Peripheral blood mononuclear cell (primary cell): ENCODE measurements around the gene PRKAA2.

DNA sequence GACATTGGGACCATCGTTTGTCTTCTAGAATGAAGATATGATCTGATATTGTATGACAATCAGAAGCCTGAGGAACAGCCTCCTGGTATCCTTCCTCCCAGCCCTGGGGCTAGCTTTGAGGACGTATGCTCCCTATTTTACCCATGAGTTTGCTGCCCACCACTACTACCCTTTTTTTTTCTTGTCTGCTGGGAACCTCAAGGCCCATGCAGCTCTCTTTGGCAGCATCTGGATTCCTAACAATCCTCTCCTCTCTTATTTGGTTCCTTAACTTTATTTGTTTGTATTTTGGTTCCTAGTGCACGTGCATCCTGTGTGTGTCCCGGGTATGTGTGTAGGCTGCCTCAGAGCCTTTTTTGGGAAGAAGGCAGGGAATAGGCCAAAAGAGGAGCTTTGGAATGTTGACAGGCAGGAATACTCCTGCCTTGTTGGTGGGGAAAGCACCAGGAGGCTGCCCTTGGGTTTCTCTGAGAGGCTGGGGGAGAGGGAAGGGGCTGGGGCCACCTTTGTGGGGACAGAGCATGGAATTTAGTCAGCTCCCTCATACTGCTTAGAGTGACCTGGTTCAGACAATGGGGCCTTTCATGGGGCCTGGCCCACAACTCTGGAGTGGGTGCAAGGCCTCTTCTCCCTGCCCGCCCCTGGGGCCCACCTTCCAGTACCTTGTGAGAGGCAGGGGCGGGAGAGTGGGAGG, 31.2 kb downstream of the ACOT11 start:
- PRO-cap, 8 experiments = no peak in any of the 8 experiments

GRCh38 chr1:54592471-54592722, 30.9 kb downstream of the FAM151A start:
- PRO-cap, 8 experiments = no peak in any of the 8 experiments

- PRO-cap, 8 experiments = no peak in any of the 8 experiments
Measured at GRCh38 chr1:54763900-54764387, 379 bp downstream of the PARS2 start.

- PRO-cap, 8 experiments = no peak in any of the 8 experiments
Measured at GRCh38 chr1:54854627-54855057, 32.4 kb downstream of the DHCR24 start.

DNA sequence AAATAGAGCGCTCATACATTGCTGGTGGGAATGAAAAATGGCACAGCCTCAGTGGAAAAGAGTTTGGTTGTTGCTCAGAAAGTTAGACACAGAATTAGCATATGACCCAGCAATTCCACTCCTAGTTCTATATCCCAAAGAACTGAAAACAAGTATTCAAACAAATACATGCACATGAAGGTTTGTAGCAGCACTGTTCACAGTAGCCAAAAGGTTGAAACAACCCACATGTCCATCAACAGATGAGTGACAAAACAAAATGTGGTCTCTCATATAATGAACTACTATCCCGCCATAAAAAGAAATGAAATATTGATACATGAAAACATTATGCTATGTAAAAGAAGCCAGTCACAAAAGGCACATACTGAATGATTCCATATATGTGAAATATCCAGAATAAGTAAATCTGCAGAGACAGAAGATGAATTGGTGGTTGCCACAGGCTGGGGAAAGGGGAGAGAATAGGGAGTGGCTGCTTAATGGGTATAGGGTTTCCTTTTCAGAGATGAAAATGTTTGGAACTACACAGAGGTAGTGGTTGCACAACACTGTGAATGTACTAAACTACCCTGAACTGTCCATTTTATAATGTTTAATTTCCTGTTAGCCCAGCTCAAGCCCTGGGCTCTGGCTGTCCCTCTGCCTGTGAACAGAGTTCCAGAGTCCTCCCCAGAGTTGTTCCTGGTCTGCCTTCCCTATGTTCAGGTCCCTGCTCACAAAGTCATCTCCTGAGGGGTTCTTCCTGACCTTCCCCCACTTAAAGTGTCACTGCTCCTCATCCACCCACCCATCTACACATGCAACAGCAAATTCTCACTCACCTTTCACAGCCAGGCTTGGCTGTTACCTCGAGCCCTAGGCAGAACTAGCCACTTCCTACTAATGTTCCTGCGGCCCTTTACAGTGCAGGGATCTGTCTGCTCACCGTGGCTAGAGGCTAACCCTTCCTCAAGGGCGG, 22.6 kb downstream of the DHCR24 start:
- PRO-cap, 8 experiments = no peak in any of the 8 experiments

GRCh38 chr1:54949886-54951373, 30.0 kb upstream of the TMEM61 start:
- PRO-cap, 8 experiments = no peak in any of the 8 experiments

DNA sequence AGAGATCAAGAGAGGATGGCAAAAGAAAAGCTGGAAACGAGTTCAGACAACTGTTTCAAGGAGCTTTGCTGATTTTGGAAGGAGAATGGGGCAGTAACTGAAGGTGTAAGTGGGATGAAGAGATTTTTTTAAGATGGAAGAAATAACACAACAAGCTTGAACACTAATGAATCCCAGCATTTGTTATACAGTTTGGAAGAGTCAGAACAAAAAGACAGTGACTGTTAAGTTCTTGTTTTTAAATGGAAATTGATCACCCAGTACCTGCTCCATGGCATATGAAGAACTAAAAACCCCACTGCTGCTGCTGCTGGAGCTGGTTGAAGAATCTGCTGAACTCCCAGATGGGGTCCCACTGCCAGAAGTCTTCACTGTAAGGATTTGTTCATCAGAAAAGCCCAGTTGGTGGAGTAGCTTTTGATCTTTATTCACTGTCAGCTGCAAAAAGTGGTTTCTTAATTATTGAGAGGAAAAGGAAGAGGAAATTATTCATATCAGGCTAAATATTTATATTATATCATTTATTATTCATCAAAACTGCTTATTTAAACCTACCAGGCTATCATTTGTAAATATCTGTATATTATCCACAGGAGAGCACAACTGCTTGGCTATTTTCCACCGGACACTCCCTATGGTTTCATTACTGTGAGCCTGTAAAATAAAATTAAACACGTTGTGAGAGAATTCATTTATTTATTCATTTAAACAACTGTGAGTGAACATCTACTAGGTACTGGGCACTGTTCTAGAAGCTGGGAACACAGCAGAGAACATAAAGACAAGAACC, 77.7 kb downstream of the USP24 start:
- PRO-cap, 8 experiments = no peak in any of the 8 experiments

DNA sequence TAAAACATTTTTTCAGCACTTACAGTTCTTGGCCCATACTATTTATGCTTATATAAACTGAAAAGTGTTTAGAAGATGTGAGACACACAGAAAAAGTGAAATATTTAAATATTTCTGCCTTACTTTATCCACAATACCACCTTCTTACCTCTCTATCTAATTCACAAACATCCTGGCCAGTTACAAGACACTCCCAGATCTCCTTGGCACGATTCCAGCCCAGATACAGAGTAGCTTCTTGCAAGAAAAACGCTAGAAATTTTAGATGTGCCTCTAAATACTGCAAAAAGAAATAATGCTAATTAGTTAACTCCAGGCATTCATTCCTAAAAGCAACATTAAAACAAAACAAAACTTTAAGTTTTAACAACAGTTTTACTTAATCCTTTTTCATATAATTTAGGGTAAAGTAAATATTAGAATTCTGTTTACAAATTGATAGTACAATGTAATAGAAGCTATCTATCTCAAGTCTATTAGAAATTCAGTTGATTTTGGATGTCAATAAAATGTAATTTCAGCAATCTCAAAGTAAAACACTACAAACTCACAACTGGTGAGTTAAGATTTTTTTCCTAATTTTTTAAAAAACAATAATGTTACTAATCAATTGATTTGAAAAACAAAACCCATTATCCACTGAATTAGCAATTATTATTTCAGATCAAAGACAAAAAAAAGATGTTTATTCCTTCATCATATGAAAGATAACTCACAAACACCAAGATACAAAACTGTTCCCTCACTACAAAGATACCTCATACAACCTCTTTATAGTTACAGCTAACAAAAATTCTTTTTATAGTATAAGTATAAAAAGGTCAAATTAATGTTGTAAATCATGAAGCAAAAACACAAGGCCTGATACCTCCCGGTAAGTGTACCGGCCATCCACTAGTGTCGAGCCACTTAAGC, 68.1 kb downstream of the USP24 start:
- PRO-cap, 8 experiments = no peak in any of the 8 experiments

DNA sequence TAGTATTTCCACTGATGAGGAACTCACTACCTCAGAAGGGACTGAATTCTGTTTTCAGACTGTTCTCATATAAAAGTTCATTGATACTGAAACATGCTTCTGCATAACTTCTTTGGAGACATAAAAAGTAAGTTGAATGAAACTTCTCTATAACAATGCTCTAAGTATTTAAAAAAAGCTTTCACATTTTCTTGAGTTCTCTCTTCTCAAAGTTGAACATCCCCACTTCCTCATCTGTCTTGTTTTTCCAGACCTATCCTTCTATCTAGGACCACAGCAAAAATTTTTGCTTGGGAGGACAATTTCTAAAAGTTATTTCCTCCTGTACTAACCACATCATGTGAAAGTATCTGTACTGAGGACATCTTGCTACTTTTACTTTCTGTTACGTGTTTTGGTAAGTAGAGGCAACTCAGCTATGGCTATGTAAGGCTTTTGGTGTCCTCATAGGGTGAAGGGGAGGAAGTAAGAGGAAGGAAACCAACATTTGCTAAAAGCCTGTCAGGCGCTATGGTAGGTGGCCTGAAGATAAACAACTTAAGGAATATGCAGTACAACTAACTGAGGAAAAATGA, 64.1 kb downstream of the USP24 start:
- PRO-cap, 8 experiments = peak in 1 of 8 experiments; most common plus-strand start position 447 of the sequence (in 1)

GRCh38 chr1:55214455-55215206, 533 bp downstream of the USP24 start:
- PRO-cap, 8 experiments = peak in 1 of 8 experiments; most common plus-strand start chr1:55214957 (in 1); most common minus-strand start chr1:55214673 (in 1)

DNA sequence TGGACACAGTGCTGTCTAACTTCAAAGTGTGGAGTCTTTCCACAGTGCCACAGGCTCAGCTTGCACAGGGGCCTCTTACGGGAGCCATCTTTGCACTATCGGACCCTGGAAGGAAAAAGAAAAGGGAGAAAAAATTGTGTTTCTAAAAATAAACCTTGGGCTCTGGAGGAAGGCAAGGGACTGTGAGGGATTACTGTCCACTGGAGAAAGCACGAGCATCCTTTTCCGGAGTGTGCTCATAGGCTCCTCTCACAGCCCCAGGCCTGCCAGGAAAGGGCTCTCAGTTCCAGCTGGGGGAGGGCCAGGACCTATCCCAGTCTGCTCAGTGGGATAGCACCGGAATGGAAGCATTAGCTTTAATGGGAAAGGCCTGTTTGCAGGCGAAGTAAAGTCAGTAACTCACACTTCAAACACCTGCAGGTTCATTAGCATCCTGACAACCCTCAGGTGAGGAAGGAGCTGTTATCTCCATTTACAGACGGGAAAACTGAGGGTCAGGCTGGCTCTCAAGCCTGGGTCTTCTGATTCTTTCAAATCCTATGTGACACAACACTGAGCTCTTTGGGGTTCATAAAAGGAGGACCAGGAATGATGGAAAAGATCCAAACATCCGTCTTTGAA, 113.9 kb upstream of the USP24 start:
- PRO-cap, 8 experiments = no peak in any of the 8 experiments

DNA sequence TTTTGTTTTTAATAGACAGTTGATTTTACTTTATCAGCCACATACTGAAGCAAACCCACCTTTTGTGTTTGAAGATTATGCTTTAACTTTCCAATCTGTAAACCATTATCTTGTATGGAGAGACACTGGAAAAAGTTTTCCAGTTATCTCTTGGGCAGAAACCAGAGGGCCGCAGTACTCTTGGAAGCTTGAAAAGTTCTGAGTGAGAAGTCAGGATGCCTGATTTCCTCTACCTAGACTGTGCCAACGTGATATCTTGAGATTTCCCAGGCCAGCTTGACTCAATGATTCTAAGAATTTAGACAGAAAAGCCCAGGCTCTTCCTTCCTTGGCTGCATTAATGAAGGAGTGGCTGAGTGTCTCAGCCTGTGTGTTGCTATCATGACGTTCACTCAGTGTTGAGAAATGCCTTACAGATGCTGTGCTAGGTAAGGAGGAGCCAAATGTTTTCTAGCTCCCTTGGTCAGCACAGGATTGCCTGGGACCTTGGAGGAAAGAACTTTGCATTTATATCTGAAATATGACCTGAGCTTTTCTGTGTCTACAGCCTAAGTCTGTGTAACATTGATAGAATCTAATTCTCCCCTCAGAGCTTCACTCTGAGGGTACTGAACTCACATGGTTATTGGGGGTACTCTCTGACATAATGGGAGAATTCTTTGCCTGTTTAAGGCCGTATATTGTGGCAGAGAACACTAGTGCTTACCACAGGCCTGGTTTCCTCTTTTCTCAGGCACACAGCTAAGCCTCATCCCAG, 454.2 kb upstream of the USP24 start:
- PRO-cap, 8 experiments = no peak in any of the 8 experiments

DNA sequence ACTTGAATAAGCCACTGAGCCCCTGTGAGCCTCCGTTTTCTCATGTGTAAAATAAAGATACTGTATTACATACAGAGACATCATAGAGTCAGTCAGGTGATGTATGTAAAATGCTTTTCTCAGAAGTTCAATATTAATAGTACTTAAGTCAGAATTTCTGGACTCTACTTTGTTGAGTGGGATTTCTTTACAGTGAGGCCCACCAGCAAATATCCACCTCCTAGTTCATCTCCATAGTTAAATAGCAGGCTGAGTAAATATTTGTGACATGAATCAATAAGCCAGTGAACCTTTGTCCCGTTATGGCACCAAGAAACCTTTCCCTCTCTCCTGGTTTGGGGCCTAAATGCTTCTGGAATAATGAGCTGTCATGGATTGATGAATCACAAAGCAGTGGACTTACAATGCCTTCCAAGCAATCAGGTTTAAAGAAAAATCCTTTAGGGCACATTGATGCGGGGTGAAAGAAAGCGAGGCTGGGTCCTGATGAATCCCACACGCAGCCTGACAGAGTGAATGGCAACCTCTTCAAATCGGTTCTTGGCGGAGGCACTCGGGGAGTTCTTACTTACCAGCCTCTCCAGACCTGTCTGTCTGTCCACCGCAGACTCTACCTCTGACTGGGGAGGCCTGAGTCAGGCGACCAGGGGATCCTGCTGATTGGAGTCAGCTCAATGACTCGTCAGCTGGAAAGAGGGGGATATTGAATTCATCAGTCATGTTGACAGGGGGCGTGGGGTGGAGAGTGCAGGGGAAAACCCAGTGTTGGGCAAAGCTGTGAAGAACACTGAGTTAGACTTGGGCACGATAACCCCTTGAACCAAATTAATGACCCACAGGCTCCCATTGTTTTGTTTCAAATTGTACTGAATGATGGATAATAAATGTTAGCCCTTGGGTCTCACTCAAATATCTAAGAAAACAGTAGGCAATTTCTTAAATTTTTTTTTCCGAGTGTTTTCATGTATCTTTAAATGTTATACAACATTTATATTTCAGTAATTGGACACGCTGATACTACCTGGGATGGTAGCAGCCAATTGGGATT, 247.3 kb downstream of the PLPP3 start:
- PRO-cap, 8 experiments = no peak in any of the 8 experiments

DNA sequence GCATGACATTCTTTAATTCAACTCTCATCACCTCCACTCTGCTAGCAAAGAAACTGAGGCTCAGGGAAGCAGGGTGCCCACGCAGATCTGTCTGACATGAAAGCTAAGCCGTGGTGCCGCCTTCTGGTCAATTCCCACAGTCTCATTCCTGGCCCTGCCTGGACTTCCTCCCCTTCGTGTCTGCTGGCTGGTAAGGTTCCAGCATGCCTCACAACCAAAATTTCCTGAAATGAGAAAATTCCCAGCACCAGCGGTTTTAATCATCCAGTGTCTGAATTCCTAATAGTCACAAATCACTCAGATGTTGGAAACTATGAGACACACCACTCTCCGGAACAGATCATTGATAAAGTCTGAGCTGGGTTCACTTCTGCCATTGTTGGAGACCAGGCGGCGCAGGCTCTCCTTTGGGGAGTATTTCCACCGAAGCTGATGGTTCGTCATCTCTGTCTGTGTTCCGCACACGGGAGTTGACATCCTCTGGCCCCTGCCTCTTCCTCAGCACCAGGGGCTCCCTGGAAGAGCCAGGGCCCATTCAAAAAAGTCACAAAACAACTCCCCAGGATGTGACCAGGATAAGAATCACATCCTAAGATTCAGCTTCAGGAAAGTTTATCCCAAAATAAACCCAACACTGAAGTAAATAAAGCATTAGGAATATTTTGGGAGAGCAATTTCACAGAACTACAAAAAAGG, 167.7 kb downstream of the PLPP3 start:
- PRO-cap, 8 experiments = no peak in any of the 8 experiments

DNA sequence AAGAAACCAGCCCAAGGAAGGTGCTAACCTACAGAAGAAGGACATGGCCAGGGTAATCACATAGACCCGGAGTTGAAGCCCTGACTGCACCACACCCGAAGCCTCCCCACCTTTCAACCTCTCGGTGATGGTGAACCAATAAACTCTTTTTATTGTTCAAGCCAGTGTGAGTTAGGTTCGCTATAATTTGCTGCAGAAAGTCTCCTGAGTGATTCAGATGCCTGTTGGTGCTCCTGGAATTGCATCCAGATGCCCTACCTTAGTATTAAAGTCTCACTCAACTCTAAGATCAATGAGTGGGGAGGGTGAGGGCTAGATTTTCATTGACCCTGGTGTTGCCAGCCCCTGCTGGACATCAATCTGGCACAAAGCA, 163.6 kb downstream of the PLPP3 start:
- PRO-cap, 8 experiments = no peak in any of the 8 experiments

GRCh38 chr1:56457678-56458403, 121.5 kb downstream of the PLPP3 start:
- PRO-cap, 8 experiments = no peak in any of the 8 experiments

DNA sequence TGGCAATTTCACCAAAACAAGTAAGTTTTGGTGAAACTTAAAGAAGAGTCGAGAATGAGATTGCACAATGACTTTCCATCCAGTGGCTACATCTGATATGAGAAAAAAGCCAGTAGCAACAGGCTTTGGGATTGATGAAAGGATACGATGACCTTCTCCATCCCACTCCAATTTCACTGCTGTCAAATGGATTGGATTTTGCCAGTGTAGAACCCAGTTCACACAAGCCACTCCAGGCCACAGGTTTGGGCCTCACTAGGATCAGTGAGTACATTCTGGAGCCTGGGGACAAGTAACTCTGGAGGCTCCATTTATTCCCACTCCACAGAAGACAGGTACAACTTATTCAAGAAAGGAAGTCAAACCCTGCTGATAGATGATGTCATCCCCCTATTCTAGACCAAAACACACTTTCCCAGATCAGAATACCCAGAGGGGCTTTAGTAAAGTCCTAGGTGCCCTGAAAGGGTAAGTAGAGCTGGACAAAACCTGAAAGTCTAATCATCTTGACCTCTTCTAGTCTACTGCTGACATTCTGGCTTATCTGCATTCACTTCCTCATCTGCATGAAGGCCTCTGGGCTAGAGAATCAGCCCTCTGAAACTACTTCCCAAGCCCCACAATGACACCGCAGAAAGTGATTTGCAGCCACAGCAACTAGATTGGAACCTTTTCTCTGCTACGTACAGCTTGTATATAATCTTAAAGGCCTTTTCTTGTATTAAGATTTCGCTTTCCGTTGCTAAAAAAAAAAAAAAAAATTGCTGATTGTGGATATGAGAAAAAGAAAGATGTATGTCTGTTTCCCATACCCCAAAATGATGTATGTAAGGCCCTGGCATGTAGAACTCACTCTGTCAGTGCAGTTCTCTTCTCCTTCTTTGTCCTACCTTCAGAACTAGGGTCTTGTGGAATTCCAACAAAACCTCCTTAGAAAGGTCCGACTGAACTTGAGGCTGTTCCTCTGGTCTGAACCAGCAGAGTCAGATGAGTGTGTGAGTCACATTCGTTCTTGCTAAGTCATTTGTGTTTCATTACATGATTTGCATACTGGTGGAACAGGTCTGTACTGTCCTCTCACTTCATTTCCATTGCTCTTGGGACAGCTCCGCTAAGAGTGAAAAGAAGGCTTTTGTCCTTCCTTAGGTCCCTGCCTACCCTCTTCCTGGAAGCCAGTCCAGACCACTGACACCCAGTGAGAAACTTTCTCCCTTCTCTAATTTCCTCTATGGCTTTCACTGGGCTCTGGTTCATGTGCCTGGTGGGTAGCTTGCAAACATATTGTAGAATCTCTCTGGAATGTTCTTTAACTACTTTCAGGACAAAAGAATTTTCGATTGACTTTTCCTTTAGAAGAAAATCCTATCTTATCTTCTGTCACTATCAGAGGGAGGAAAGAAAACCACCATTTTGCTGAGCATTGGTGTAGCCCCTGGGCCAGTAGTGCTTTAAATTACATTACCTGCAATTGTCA, 62.8 kb downstream of the PLPP3 start:
- PRO-cap, 8 experiments = peak in 4 of 8 experiments; most common plus-strand start position 1,091 of the sequence (in 4); most common minus-strand start position 890 of the sequence (in 1)

- PRO-cap, 8 experiments = no peak in any of the 8 experiments
Measured at GRCh38 chr1:56544007-56544485, 35.3 kb downstream of the PLPP3 start.

GRCh38 chr1:56644150-56644454, 1.0 kb upstream of the PRKAA2 start:
- PRO-cap, 8 experiments = no peak in any of the 8 experiments

DNA sequence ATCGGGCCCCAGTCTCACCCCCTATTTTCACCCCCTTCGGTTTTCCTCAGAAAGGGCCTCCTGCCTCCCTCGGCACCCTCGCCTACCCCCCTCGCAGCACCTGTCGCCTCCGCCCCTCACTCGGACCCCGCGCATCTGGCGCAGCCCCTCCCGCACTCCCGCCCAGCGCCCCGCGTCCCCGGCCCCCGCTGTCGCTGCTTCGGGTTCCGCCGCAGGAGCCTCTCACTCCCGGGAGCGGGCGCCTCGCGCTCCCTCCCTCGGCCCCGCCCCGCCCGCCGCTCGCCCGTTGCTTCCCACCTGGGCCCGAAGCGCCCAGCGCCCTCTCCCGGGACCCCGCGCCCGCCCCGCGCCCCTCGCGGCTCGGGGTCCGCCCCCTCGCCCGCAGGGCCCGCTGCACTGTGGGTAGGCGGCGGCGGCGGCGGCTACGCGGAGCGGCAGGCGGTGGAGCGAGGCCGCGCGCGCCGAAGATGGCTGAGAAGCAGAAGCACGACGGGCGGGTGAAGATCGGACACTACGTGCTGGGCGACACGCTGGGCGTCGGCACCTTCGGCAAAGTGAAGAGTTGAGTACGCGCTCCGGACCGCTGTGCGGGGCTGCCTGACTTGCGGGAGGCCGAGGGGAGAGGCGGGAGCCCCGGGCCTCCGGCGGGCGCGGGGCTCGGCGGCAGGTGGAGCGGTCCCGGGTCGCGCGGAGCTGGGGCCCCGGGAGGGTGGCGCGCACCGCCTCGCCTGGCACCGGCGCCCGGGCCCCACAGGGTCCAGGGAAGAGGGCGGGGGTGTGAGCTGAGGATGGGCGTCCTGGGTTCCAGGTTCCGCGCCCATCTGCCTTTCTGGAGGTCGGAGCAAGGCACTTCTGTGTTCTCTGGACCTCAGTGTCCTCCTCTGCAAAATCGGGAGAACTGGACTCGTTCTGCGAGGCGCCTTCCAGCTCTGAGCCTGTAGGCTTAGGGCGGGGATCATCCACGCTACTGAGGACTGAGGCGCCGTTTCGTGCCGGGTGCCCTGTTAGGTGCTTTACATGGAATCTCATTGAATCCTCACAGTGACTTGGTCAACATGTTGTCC, at the start of gene PRKAA2:
Gene PRKAA2, plus strand, starts transcription at position 394 of the 1,064 bp plus-strand sequence.
- PRO-cap, 8 experiments = no peak in any of the 8 experiments